Peripheral blood mononuclear cell (primary cell): ENCODE results near the genes MTX1 and GBA1.

- PRO-cap, 8 experiments: no peak in any of the 8 experiments
Observed at GRCh38 chr1:154587882-154588431, 20.0 kb downstream of the ADAR start.

DNA sequence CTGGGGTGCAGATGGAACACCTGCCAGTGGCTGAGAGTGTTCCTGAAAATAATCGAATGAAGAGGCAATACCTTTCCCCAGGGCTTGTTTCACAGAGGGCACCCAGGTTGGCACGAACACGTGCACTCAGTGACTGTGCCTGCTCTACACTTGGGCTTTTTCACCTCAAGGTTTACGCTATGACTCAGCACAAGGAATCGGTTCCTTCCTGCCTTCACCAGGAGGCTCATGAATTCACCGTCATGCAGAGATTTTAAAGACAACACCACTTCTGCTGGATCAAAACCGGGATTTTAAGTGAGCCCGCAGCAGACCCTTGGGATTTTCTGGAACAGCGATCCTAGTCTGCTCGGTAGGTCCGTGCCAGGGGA, 118.5 kb upstream of the ADAR start:
- PRO-cap, 8 experiments: no peak in any of the 8 experiments

GRCh38 chr1:154760153-154761046, 109.7 kb downstream of the KCNN3 start:
- PRO-cap, 8 experiments: no peak in any of the 8 experiments

DNA sequence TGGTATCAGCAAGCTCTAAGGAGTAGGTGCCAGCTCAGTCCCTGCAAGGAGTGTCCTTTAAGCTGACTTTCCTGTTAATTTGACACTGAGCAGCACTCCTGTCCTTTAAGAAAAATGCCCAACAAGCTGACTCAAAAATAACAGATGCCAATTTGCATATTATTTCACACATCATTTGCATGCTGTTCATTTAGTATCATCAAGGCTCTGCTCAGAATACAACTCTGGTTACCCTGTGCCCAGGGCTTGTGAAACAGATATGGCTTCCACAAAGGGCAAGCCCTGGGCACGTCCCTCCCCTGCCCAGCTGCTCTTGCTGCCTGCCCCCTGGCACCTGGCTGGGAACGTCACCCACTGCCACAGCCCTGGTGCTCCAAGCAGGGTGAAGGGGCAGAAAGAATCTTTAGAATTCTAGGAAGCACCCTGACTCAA, 10.3 kb downstream of the KCNN3 start:
- PRO-cap, 8 experiments: no peak in any of the 8 experiments

DNA sequence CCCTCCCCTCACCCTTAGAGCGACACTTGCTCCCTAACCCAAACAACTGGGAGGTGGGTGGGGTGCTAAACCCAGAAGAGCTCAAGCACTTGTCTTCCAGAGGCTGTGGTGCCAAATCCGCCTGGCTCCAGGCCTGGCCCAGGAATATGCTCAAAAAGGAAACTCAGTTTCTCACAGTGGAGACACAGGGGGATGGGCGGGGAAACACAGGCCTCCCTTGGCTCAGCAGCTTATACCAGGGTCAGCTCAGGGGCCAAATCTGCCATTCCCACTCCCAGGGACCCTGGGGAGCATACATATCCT, 696 bp upstream of the PBXIP1 start:
- PRO-cap, 8 experiments: no peak in any of the 8 experiments

GRCh38 chr1:155001993-155002701, 455 bp upstream of the ZBTB7B start:
- PRO-cap, 8 experiments: peak in 8 of 8 experiments; most common minus-strand start chr1:155002108 (in 8)

DNA sequence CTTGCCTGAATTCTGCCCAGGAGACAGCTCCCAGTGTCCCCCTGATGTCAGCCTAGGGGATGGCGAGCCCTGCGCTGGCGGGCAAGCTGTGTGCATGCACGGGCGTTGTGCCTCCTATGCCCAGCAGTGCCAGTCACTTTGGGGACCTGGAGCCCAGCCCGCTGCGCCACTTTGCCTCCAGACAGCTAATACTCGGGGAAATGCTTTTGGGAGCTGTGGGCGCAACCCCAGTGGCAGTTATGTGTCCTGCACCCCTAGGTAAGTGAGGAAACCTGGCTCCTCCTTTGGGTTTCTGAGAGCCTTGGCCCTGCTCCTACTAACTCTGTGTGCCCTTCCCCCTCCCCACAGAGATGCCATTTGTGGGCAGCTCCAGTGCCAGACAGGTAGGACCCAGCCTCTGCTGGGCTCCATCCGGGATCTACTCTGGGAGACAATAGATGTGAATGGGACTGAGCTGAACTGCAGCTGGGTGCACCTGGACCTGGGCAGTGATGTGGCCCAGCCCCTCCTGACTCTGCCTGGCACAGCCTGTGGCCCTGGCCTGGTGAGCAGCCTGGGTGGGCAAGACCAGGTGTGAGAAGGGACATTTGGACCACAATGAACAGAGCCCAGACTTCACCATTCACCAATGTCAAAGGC, 5.5 kb upstream of the EFNA4 start:
- PRO-cap, 8 experiments: no peak in any of the 8 experiments

- PRO-cap, 8 experiments: no peak in any of the 8 experiments
Observed at GRCh38 chr1:155071745-155072349, 6.8 kb upstream of the EFNA3 start.

GRCh38 chr1:155082358-155082939, 3.8 kb downstream of the EFNA3 start:
- PRO-cap, 8 experiments: no peak in any of the 8 experiments

DNA sequence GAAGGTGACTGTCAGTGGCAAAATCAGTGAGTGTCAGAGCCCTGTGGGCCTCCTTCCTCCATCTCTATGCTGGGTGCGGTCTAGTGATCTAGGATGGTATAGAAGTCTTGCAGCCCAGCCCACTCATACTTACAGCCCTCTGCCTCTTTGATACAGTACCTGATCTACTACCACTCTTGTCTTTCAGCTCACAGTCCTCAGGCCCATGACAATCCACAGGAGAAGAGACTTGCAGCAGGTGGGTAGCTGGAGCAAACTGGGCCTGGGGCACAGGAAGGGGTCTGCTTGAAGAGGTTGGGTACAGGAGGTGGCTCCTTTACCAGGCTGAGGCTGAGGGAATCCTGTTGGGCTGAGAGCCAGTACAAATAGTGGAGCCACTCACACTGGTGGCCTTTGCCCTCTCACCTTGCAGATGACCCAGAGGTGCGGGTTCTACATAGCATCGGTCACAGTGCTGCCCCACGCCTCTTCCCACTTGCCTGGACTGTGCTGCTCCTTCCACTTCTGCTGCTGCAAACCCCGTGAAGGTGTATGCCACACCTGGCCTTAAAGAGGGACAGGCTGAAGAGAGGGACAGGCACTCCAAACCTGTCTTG, 2.0 kb upstream of the SLC50A1 start:
- PRO-cap, 8 experiments: no peak in any of the 8 experiments

DNA sequence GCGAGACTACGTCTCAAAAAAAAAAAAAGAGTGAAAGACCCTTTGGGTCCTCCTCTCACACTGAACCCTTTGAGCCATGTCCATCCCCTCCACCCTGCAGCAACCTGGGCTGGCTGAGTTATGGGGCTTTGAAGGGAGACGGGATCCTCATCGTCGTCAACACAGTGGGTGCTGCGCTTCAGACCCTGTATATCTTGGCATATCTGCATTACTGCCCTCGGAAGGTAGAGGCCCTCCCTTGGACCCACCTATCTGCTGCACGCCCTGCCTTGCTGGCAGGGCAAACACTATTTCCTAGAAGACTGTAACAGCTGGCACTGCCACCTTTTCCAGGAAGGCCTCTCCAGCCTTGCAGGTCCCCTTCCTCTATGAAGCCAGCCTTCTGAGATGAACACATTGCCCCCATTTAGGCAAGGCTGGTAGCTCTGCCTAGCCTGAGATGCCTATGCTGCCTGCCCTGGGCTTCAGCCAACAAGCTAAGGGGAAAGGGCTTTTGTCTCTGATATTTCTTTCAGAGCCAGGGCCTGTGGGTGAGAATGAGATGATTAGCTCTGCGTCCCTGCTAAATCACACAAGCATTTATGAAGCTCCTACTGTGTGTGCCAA, 1.2 kb downstream of the SLC50A1 start:
- PRO-cap, 8 experiments: peak in 1 of 8 experiments; most common minus-strand start position 163 of the sequence (in 1)

DNA sequence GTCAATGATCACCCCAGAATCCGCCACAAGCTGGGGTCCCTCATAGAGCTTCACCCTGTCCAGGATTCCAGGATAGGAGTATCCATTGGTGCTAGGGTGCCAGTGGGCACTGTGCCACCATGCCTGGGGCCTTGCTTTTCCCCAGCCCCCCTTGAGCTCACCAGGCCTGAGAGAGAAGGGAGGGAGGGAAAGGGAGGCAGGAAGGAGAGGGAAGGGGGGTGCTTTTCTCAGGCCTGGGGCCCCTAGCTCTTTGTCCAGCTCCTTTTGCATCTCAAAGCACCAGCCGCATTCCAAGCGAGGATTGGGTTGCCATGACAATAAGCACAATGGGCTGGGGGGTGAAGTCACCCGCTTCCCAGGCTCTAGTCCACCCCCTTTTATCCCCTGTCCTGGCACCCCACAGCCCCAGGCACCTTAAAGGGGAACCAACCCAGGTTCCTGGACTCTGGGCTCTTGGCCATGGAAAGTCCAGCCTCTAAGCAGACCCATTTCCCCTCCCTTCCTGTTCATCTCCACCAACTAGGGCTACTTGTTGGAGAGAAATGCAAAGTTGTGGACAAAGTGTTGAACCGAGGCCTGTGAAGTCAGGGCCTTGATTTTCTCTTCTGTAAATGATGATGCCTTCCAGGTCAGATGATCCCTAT, 11.5 kb downstream of the THBS3 start:
- PRO-cap, 8 experiments: no peak in any of the 8 experiments

- PRO-cap, 8 experiments: no peak in any of the 8 experiments
Observed at GRCh38 chr1:155198209-155198872, 9.4 kb downstream of the THBS3 start.

- PRO-cap, 8 experiments: peak in 8 of 8 experiments; most common plus-strand start chr1:155209238 (in 8); most common minus-strand start chr1:155208585 (in 7)
Observed at GRCh38 chr1:155208368-155209348, at the start of gene MTX1. TSS of gene MTX1 (plus strand) at chr1:155208695.

- PRO-cap, 8 experiments: peak in 3 of 8 experiments; most common plus-strand start chr1:155214616 (in 3)
Observed at GRCh38 chr1:155214471-155214887, 6.0 kb downstream of the MTX1 start.

- PRO-cap, 8 experiments: no peak in any of the 8 experiments
Observed at GRCh38 chr1:155232232-155232906, 8.7 kb downstream of the GBA1 start.

DNA sequence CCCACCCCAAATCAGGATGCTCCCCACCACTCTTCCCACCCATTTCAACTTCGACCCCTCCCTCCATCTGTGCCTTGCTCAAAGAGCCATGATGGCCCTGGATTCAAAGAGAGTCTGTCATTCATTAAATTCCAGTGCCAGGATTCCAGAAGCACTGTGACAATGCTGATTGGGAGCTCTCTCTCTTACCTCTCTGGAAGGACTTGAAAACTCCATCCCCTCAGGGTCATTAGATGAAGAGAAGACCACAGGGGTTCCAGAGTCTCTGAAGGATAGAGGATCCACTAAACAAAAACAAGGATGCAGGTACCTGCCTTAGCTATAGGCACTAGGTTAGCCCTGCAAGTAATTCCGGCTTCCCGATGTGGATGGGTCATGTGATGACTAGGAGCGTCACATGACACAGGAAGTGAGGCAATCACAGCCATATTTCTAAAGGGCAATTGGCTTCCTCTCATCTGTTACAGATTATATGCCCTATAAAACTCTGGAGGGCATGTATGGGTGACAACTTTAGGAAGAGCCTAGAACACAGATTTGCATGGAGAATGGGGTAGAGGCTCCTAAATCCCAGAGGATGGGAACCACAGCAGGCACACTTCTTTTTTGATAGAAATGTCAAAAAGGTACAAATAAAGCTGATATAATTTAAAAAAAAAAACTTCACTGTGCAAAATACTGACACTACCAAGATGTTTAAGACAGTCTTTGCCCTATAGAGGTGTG, at the start of gene GBA1:
Gene GBA1 (minus strand): TSS at position 353 of the 726 bp plus-strand sequence.
- PRO-cap, 8 experiments: peak in 2 of 8 experiments; most common minus-strand start position 364 of the sequence (in 1)

DNA sequence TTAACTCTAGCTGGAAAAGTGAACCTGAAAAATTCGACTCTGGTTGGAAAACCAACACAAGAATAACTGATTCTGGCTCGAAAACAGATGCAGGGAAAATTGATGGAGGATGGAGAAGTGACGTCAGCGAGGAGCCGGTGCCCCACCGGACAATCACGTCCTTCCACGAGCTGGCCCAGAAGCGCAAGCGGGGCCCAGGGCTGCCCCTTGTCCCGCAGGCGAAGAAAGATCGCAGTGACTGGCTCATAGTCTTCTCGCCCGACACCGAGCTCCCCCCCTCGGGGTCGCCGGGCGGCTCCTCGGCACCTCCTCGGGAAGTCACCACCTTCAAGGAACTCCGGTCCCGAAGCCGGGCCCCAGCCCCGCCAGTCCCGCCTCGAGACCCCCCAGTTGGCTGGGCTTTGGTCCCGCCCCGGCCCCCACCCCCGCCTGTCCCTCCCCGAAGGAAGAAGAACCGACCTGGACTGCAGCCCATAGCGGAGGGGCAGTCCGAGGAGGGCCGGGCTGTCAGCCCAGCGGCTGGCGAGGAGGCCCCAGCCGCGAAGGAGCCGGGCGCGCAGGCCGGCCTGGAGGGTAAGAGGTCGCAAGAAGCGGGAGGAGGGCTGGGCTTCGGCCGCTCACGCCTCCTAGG, 2.0 kb downstream of the RUSC1 start:
- PRO-cap, 8 experiments: no peak in any of the 8 experiments

DNA sequence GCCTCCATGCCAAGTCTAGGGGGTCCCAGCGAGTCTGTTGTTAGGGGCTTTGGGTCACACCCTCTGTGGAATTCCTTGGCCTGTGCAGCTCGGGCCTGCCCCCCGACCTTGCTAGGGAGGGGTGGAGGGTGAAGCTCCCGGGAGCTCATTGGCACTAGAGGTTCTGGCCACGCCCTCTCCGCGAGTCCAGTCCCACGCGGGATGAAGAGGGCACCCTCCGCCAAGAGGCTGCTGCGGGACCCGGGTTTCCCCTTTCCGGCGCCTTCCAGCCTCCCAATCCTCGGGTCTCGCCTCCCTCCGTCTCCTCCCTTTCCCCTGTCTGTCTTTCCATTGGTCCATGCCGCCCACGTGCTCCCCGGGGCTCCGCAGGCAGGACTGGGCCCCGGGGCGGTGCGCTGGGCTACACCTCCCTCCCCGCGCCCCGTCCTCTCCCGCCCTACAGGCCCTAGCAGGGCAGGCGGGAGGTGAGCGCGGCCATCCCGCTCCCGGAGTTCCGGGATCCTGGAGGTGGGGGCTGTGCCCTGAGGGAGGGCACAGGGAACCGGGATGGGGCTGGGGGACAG, 3.5 kb downstream of the RUSC1 start:
- PRO-cap, 8 experiments: peak in 8 of 8 experiments; most common plus-strand start position 439 of the sequence (in 7); most common minus-strand start position 306 of the sequence (in 4)

DNA sequence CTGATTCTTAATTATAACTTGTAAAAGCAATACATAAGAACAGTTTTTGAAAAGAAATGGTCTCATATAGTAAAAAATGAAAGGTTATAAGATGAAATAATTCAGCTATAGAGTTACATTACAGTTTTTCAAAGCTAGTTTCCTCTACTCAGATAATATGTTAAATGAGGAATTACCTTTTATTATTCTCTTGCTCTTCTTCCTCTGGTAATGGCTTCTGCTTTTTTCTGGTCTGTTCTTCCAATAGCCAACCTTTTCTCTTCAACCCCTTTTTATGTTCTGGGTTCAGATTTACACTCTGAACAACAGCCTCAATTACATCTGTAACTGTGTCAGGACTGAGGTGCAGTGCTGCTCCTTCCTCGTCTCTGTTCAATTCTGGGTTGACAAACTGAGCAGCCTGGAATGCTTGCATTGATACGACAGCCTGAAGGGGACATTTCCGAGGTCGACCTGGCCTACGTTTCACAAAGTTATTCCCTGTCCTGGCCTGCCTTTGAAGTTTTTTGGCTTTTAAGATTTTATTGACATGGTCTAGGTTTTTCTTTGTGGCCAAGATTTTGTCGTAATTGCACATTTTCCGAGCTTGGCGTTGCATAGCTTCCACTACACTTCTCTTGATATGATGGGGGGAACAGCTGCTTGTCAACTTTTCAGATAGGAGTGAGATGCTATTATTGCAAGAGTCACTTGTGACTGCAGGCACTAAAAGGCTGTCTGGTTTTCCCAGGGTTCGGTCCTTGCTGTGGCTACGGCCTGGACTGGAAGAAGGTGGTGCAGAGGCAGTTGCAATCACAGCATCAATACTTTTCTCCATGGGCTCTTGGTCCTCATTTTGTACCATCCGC, 117.7 kb downstream of the RUSC1 start:
- PRO-cap, 8 experiments: no peak in any of the 8 experiments